HCT116 (cell line): ENCODE measurements around a stretch of chr6.

- RRBS: 0% methylated on average over 1 of the region's 8 CpGs
These were observed 76.5 kb downstream of the RNF182 start for GRCh38 chr6:14001205-14001704.

- RRBS: no CpG with 5 or more reads among the region's 6 CpGs
These were observed 5.9 kb downstream of the CD83 start for GRCh38 chr6:14123319-14123986.

- RRBS: no CpG with 5 or more reads among the region's 8 CpGs
These were observed 11.5 kb downstream of the CD83 start for GRCh38 chr6:14128885-14129604.

- RRBS: no CpG with 5 or more reads among the region's 11 CpGs
These were observed 153.4 kb downstream of the CD83 start for GRCh38 chr6:14270746-14271669.

- RRBS: no CpG with 5 or more reads among the region's 13 CpGs
These were observed 431.7 kb downstream of the CD83 start for GRCh38 chr6:14549096-14549873.

DNA sequence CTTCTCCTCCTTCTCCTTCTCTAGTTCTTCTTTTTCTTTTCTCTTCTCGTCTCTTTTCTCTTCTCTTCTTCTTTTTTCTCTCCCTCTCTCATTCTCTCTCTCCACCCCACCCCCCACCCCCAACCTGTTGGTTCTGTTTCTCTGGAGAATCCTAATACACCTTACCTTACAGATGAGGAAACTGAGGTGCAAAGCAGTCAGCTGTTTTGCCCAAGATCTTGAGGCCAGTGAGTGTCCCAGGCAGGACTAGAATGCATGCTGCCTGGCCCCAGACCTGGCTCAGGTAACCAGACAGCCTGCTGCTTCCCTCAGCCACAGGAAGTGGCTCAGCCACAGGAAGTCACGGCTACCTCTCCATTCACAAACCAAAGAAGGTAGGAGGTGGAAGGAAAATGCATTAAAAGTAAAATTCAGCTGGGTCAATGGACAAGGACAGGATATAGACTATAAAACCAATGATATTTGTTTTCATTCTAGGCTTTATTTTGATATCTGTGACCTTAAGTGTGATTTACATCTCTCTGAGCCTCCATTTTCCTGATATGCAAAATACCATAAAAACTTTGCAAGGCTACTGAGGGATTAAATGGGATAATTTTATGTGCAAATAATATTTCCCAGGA lies 517.6 kb downstream of the CD83 start:
- RRBS: no CpG with 5 or more reads among the region's 2 CpGs

GRCh38 chr6:14656715-14657088 lies 539.1 kb downstream of the CD83 start:
- RRBS: no CpG with 5 or more reads among the region's 4 CpGs

DNA sequence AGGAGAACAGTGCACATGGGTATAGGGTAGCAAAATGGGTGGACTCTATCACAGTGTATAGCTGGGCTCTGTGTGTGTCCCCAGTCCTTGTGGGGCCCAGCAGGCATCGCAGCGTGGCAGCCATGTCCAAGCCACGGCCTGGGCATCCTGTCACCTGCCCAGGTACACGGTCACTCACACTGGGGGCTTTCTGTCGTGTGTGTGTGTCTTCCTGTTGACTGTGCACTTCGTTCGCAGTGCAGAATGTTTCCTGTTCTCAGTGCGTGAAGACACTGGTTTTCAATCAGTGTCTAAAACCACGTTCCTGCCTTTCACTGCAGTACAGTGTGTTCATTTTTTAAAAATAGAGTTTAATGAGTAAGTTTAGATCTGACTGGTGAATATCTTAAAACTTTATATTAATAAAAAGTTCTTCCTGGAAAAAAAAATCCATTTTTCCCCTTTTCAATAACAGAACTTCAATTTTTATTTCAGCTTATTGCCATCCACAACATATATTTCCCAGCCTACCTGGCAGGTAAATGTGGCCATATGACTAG lies 523.1 kb upstream of the JARID2 start:
- RRBS: no CpG with 5 or more reads among the region's 9 CpGs

DNA sequence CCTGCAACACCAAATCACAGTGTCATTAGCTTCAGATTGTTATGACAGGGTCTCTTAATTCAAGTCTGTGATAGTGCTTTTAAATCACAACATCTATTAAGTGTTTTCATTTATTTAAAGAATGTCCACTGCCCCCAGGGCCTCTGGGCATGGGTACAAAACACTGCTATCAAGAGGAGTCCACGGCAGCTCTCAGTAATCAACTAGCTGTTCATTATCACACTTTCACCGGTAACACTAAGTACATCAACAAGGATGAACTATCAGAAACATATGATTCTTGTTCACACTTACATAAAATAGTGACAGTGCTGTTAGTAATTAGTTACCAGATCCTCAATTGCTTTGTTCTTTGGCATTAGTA lies 455.8 kb upstream of the JARID2 start:
- RRBS: no CpG with 5 or more reads among the region's 2 CpGs

DNA sequence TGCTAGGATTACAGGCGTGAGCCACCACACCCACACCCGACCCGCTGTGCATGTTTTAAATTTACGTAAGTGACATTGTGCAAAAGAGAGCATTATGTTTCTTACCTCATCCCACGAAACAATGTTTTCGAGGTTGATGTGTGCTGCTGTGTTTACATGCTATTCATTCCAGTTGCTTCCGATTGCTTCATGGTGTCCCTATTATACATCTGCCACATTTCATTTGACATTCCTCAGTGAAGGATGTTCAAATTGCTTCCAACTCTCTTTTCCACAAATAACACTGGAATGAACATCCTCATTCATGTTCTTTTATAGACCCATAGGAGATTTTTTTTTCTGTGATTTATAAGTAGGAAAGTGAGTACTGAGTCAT lies 403.9 kb upstream of the JARID2 start:
- RRBS: no CpG with 5 or more reads among the region's 7 CpGs

GRCh38 chr6:15267341-15268046 lies 21.6 kb downstream of the JARID2 start:
- RRBS: no CpG with 5 or more reads among the region's 13 CpGs

- RRBS: 100% methylated on average over 1 of the region's 3 CpGs
These were observed 72.4 kb downstream of the JARID2 start for GRCh38 chr6:15318256-15318762.

- RRBS: no CpG with 5 or more reads among the region's 4 CpGs
These were observed 125.4 kb downstream of the JARID2 start for GRCh38 chr6:15371288-15371743.

DNA sequence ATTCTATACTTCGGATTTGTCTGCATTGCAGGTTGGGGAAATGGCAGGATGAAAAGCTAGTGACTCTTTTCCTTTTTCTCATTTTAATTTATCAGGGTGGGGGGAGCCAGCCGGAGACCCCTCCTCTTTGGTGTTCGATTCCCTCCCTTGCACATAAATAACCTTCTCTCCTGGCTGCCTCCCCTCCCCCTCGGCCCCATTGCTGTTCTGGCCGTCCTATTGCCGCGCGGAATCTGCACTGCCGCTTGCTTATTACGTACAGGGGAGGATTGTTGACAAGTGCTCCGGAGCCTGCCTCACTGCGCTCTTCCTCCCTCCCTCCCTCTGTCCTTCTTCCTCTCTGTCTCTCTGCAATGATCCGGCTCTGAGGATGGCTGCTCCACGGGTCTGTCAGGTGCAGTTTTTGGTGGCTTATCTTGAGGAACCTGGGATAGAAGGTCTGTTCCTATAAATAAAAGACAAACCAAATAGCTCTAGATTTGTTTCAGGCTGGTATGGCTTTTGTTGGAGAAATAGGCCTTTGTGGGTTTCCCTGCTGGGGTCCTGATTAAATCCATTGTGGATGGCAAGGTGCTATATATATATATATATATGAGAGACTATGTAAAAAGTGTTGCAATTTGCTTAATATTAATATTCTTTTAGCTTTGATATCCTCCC lies 154.8 kb downstream of the JARID2 start:
- RRBS: 98% methylated on average over 3 of the region's 14 CpGs

GRCh38 chr6:15500475-15500753 lies 162.4 kb downstream of the DTNBP1 start:
- RRBS: no CpG with 5 or more reads among the region's 7 CpGs

DNA sequence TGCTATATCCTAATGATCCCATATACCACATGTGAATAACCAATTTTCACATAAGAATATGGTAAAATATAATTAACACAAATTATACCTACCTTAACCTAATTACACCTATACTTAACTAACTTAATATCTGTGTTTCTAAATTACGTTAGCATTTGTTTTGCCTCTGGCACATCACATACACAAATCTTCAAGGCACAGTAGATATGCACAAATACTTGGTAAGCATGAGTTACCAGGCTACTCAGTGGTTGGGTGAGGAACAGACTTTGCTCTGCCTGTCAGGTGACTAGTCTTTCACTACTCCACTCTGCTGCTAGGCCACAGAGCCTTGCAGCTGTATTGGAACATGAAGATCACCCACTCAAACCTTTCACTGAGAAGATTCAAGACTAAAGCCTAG lies 47.1 kb downstream of the DTNBP1 start:
- RRBS: no CpG with 5 or more reads among the region's 1 CpG

DNA sequence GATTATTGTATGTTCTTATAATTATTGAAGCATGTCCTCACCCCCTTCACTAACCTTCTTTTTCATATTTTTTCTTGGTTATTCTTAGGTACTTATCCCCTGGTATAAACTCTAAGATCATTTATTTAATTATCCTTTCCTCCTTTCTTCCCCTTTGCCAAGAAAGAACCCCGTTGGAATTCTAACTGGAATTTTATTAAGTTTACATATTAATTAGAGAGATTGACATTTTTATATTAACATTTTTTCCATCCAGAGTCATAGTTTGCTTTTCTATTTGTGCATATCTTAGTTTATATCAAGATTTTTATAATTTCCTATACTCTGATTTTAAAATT lies 56.9 kb upstream of the DTNBP1 start:
- RRBS: no CpG with 5 or more reads among the region's 1 CpG

- RRBS: 95% methylated on average over 4 of the region's 19 CpGs
These were observed 67.4 kb downstream of the GMPR start for GRCh38 chr6:16305795-16306225.

DNA sequence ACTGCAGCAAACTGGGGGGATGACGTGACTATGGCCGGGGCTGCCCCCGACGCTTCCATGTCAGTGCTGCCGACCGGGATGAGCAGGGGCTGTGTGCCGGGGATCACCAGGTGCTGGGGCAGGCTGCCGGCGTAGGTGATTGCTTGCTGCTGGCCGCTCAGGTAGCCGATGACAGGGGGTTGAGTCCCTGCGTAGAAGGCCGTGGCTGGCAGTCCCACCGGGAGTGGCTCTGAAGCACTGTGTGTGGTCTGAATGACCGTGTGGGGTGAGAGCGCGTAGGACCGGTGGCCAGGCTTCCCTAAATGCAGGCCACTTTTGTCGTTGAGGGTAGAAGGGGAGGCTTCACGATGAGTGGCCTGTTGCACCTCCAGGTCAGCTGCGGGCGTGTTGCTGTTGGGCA lies 88.4 kb downstream of the GMPR start:
- RRBS: 96% methylated on average over 15 of the region's 22 CpGs

GRCh38 chr6:16439185-16439649 lies 200.8 kb downstream of the GMPR start:
- RRBS: no CpG with 5 or more reads among the region's 9 CpGs